Colon Carcinoma Metastatic in the Lung (tissue), 2 donors: Measurements from ENCODE around the gene GRID2.

GRCh38 chr4:90532772-90532971, 405.5 kb downstream of the CCSER1 start:
- PRO-cap, 2 experiments, result no peak in any of the 2 experiments

GRCh38 chr4:92303402-92304565, at the start of gene GRID2:
Gene GRID2 (plus strand): TSS chr4:92303966.
- PRO-cap, 2 experiments, result no peak in any of the 2 experiments

GRCh38 chr4:94407840-94408205, 43.9 kb upstream of the PDLIM5 start:
- PRO-cap, 2 experiments, result no peak in any of the 2 experiments

DNA sequence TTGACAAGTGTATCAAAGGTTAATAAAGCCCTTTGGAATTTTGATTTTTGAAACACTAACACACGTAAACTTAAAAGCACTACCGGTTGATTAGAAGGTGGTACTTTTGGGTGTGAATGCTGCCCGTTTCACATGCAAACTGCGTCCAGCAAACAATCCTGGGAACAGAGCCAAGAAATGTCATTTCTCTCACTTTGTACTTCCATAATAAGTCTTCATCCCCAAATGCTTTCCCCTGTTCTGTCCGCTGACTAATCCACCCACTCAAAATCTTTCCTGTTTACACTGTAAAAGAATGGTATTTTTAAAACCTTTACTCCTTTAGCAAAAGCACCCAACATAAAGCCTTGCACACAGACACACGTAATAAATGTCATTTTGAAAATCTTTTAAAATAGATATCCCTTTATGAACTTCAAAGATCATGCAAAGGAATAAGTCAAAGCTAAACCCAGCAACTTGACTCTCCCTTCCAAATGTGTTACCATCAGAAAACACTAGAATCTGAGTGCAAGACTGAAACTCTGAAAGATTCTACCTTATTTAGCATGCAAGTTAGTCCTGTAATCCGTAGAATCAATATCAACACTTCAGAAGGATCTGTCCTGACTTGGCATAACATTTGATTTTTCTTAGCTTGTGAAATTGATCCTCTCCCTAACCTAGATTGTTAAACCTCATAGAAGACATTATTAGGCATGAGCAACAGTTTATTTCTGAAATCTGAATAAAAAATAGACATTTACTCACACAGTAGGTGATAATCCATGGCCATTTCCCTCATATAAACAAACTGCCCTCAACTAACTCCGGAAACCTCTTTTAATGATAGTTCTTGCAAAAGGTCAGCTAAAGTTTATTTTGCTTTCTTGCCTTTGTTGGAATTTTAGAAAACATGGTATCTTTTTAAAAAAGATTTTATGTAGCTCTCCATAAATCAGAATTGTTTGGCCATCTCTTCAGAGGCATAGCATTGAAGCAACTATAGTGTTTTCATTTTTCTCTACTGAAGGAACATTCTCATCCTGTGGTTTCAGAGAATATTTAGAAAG, 38.8 kb upstream of the PDLIM5 start:
- PRO-cap, 2 experiments, result no peak in any of the 2 experiments

DNA sequence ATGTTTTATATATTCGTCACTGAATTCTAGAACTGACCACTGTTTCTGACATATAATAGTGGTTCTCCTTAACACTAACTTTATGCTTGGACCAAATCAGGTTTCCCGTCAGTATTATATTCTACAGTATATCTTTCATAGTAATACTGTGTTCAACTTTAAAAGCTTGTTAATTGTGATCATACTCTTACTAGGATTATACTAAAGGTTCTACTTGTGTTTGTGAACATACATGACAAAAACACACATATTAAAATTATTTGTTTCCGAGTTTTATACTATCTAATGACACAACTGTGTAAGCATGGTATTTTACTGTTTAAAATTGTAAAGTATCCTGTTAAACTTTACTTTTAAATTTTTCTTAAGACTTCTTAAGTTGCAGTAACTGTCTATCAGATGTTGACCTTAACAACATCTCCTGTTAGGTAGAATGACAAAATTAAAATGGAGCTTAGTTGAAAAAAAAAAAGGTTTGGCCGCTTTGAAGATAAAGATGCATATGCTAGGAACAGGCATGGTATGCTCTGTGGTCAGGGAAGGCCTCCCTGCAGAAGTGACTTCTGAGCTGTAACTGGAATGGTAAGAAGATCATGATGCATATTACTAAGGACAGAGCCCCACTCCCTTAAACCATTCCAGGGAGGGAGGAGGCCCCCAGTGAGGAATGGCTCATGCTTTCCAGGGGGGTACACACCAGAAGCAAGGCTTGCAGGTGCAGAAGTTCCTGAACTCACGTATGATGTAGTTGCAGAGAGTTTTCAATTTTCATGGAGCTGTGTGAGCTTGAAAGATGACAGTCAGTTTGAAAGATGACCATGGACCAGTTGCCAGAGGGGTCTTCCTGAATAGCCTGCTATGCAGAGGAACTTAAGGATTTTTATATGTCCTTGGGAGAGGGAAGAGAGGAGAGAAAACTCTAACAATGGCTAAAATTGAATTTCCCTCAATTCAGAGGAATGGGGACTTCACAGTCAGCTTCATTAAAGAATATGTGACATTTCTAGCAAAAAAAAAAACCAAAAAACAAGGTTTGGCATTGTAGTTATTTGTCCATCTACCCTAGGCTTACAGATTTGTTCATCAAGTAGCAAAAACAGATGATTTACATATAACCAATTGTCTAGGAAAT, 43.7 kb downstream of the PDLIM5 start:
- PRO-cap, 2 experiments, result no peak in any of the 2 experiments

DNA sequence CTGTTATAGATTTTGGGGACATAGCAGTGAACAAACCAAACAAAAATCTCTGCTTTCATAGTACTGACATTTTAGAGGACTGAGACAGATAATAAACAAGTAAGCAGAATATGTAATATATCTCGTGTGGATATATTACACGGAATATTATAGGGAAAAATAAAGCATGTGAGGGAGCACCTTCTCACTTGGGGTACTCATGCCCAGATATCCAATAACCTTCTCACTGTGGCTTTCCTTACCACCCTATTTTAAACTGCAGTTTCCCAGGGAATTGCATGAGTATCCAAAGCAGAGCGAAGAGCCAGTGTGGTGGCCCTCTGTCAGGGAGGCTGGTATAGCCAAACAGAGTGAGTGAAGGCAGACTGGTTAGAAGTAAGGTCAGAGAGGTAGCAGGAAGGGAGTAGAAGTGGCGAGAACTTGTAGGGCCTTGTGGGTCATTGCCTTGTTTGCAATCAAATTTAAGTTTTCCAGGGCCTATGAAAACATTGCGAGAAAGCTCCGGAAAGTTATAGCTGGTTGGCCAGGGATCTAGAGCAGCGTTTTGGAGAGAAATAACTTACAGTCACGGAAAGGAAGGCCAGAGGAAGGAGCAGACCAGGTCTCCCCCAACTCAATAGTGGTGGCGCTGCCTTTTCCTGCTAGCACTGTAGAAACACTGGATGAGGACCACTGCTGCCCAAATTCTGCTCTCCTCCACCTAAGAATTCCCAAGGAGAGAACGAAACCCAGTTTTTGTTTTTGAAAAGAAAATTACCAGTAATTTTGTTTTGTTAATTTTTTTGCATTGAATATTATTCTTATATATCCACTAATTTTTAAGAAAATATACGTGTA, 77.1 kb downstream of the PDLIM5 start:
- PRO-cap, 2 experiments, result no peak in any of the 2 experiments

- PRO-cap, 2 experiments, result no peak in any of the 2 experiments
Observed at GRCh38 chr4:94535809-94536299, 84.1 kb downstream of the PDLIM5 start.

GRCh38 chr4:94603420-94604134, 151.8 kb downstream of the PDLIM5 start:
- PRO-cap, 2 experiments, result no peak in any of the 2 experiments

- PRO-cap, 2 experiments, result no peak in any of the 2 experiments
Observed at GRCh38 chr4:94723976-94724427, 33.8 kb upstream of the BMPR1B start.

DNA sequence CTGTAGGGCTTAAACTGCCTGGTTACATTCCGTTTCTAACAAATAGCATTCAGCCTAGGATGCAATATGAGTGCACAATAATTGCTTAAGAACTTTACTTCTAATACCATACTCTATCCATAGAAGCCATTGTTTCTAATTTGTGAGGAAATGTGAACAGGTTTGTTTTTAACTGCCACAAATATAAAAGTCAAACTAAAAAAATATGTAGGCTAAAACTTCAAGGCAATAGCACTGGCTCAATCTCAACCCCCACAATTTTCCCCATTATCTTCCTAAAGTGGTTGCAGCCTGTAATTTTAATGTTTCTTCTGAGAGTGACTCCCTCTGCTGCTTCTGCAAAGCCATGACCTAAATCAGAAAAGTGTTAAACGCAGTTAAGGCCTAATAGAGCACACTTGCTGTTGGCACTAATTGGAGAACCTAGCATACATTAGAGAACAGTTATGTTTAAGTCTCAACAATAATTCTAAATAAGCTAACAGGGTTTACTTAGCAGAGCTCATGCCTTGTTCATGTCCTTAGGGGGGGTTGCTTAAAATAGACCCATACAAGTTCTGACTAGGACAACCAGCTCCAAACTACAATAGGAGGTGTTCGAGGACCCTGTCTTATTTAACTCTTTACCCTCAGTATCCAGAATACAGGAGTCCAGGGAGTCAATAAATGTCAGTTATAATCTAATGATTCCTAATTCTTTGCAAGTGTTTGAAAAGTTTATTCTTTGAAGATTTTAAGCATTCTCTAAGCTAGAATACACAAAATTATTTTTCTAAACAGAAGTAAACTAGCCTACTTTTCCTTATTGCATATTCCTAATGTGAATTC, 4.0 kb downstream of the UNC5C start:
- PRO-cap, 2 experiments, result no peak in any of the 2 experiments

DNA sequence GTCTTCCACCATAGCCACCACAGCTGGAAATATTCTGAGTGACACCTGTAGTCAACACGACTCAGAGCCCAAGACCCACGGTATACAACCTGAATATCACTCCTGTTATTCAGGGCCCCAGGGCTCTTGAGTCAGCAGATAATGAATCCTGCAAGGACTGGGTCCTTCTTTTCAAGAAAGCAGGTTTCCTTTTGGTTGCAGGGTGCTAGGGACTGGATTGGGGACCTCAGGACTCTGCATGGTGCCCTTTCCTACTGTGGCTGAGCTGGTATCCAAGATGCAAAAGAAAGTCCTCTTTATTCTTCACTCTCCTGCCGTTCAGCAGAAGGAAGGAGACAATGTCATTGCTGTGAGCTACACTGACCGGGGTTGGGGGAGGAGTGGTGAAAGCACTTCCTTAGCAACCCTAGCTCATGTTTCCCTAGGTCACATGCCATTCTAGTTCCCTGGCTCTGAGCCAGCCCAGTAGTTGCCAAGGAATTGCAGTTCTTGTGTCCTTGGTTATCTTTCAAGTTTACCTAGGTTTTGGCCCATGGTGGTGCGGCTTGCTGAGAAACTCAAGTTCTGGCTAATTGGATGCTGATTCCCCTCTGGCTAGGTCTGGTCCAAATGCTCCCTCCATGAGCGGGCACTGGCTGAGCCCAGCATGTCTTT, 23.7 kb upstream of the UNC5C start:
- PRO-cap, 2 experiments, result no peak in any of the 2 experiments

- PRO-cap, 2 experiments, result no peak in any of the 2 experiments
Observed at GRCh38 chr4:97903463-97903876, 239.8 kb downstream of the STPG2 start.

DNA sequence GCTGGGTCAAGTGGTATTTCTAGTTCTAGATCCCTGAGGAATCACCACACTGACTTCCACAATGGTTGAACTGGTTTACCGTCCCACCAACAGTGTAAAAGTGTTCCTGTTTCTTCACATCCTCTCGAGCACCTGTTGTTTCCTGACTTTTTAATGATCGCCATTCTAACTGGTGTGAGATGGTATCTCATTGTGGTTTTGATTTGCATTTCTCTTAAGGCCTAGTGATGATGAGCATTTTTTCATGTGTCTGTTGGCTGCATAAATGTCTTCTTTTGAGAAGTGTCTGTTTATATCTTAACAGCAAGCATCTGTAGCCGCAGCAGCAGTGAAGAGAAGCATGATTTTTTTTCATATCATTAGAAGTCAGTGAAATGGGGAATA, 27.4 kb downstream of the RAP1GDS1 start:
- PRO-cap, 2 experiments, result no peak in any of the 2 experiments

- PRO-cap, 2 experiments, result no peak in any of the 2 experiments
Observed at GRCh38 chr4:98446399-98447142, 185.4 kb downstream of the RAP1GDS1 start.

DNA sequence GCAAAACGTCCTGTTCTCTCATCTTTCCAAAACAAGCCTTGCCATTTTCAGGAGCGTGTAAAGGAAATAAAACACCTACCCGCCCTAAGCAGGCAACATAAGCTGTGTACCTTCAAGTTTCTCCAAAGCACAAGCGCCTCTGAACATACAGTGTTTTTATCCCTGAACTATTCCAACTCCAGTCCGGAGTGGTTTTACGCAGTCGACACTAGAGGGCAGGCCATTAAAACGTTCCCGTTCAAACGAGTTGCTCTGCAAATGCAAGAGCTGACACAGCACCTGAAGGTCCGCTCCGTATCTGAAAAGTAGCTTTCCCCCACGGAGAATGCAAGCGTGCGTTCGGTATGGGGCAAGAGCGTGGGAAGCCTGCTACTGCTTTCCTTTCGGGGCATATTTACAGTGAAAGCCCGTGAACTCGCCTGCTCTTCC, 190.9 kb downstream of the TSPAN5 start:
- PRO-cap, 2 experiments, result no peak in any of the 2 experiments

GRCh38 chr4:98523030-98523413, 135.4 kb downstream of the TSPAN5 start:
- PRO-cap, 2 experiments, result no peak in any of the 2 experiments

- PRO-cap, 2 experiments, result peak in 1 of 2 experiments; most common minus-strand start chr4:98663406 (in 1)
Observed at GRCh38 chr4:98663141-98664201, 5.1 kb upstream of the TSPAN5 start.

DNA sequence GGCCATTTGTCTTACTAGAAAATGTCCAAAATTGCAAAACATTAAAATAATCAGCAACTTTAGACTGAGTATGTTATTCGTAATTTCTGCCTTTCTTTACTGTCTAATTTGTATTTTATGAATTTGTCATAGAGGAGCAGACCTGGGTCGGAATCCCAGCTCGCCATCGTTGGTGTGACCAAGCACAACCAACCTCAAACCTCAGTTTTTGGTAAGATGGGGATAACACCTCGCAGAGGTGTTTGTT, 785 bp downstream of the ADH5 start:
- PRO-cap, 2 experiments, result no peak in any of the 2 experiments

DNA sequence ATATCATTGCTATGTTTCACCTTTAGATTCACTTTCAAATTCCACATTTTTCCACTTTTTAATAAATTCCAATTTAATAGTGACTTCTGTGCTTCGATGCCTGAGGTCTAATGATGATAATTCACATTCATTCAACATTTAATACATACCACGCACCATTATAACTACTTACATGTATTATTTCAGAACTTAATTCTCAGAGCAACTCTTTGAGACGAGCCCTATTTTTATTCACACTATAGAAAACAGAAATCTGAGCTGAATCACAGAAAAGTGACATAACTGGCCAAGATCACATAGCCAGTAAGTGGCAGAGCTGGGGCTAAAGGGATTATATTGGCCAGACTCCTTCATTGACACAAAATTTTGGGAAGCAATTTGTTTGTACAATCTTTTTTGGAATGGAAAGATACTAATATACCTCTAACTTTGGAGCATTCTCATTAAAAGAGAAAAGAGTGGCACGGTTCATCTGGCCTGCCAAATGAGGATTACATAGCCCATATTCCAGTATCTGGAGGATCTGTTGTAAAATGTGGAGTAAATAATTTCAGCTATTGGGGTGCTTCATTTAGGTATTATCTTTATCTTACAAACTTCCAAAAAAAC, 4.5 kb downstream of the ADH4 start:
- PRO-cap, 2 experiments, result no peak in any of the 2 experiments

GRCh38 chr4:99154610-99155123, 10.6 kb upstream of the ADH4 start:
- PRO-cap, 2 experiments, result no peak in any of the 2 experiments